ENCODE measurements around the gene PXK.

GRCh38 chr3:58273888-58274494 is 32.1 kb upstream of the RPP14 start:
- PRO-cap, result no peak

- PRO-cap, result no peak
These were observed 20.8 kb upstream of the RPP14 start for GRCh38 chr3:58285063-58285827.

- PRO-cap, result bidirectional peak, plus-strand start at chr3:58332895, minus-strand start at chr3:58332800
These were observed at the start of gene PXK for GRCh38 chr3:58332601-58333007. TSS of gene PXK (plus strand) at chr3:58332892.

- PRO-cap, result no peak
These were observed 19.3 kb downstream of the PXK start for GRCh38 chr3:58351948-58352445.

DNA sequence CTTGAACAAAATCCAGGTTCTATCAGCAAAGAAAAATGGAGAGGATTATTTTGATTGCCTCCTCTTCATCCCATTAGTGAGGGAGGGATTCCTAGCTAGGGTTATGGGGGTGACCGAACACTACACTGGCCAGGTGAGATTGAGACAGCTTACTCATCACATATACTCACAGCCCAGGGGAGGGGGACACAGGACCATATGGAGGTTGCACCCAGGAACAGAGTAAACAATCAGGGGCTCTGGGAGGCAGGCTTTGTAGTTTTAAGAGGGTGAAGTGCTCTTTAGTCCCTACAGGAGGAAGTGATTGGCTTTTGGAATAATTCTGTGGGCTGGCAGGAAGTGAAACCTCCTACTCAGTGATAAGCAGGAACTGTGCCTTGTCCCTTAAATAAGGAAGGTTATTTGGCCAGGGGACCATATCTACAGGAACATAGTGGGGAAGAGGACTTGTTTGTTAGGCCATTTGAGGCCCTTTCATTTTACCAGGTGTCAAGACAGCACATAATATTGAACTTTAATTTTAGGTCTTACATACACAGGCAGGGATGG is 17.5 kb upstream of the KCTD6 start:
- PRO-cap, result no peak

DNA sequence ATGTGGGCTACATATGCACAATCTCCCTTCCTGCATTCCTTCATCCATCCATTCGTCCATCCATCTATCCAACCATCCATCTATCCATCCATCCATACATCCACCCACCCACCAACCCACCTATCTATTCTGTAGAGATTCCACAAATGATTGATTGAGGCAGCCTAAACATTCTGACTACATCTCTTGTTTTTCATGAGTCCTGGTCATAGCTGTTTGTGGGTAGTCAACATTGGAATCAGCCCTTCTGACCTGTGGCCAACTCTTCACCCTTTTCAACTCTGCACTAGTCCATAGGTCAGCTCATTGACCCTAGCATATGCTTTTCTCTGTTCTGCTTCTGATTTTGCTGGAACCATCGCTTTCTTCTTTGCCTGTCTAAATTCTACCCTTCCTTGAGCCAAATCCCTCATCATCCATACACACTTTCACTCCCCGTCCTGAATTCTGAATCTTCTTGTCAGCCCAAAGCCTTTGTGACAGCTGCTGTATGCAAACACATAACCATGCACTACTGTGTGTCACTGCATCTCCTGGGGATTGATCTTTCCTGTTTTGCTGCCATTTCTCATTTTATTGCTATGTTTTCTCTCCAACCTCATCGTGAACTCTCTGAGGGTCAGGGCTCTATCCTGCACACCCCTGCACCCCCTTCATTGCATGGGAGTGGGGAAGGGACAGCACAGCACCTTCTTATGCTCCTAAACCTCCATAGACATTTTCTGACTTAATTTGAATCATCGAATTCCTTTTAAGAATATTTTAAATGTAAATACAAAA is 16.8 kb upstream of the KCTD6 start:
- PRO-cap, result no peak

- PRO-cap, result no peak
These were observed 18.7 kb downstream of the ACOX2 start for GRCh38 chr3:58518275-58518694.

DNA sequence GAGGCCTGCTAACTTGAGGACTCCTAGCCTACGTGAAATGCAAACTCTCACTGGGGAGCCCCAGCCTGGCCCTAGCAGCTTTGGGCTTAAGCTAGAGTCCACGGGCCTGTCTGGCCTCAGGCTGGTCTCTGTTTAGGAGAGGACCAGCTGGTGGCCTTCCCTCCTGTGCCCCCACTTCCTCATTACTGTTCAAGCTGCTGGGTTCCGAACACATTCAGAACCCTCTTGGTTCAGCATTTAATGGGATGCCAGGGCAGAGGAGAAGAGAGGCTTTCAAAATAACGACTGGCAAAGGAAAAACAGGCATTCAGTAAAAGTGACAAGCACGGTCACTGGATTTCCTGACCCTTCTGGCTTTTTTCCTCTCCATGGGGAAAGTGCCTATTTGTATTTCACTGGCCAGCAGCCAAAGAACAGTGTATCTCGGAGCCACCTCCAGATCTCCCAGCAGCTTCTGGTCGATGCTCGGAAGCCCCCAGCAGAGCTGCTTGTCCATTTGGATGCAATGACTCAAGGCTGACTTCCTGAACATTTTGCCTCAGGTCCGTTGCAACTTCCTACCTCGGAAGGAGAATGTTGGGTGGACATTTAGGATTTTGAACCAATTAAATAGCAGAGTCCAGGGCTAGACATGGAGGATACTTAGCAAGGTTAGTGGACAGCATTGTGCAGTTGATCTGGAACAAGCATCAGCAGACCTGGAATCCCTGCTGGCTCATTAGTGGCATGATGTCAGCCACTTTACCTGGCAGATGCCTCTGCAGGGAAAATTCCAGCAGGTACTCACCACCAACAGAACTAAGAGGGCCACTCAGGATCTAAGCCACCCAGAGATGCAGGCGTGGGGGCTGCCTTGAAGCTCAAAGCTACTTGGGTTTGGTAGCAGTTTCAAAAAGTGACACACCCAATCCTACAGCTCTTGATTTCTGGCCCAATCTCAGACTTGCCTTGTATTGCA is 1.2 kb downstream of the FAM107A start:
- PRO-cap, result no peak

DNA sequence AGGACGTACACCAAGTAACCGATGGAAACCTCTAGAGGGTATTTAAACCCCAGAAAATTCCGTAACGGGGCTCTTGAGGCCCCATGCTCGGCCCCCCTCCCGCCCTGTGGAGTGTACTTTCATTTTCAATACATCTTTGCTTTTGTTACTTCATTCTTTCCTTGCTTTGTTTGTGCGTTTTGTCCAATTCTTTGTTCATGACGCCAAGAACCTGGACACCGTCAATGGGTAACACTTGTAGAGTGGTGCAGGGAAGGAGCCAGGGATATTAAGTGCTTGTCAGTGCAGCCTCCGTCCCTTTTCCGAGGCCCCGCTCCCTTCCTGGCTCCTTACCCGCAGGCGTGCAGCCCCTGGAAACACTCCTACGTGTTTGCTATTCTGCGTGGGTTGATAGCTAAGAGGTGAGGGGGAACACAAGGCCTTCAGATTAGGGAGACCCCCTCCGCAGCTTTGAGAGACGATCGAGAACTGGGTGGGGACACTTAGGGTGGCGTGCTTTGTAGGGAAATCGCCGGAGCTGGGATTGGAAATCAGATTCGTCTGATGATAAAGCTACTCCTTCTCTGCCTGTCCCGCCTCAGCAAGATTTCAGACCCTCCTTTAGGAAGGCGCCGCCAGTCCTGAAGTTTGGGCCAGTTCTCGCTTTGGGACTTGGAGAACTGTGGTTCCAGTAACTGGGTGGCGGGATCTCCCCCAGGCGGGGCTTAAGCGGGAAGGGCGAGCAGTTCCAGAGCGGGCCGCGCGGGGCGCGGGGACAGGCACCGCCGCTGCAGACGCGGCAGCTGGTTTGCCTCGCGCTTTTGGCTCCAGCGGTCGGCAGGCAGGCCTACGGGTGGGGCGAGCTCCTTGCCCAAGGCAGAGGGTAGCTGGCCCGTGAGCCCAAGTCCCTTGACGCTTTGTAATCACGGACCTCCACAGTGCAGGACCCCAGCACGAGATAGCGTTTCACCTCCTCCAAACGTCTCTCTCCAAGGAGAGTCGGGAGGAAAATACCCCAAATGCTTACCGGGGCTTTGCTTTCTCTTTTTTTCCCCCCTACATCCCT is 7.9 kb upstream of the FAM107A start:
- PRO-cap, result no peak

GRCh38 chr3:58841973-58842257 is 175.3 kb upstream of the FAM3D start:
- PRO-cap, result no peak

- PRO-cap, result no peak
These were observed 9.0 kb downstream of the CFAP20DC start for GRCh38 chr3:59040744-59041301.

DNA sequence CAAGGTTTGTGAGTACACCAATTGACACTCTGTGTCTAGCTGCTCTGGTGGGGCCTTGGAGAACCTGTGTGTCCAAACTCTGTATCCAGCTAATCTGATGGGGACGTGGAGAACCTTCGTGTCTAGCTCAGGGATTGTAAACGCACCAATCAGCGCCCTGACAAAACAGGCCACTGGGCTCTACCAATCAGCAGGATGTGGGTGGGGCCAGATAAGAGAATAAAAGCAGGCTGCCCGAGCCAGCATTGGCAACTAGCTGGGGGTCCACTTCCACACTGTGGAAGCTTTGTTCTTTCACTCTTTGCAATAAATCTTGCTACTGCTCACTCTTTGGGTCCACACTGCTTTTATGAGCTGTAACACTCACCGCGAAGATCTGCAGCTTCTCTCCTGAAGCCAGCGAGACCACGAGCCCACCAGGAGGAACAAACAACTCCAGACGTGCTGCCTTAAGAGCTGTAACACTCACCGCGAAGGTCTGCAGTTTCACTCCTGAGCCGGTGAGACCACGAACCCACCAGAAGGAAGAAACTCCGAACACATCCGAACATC is 1.7 kb upstream of the CFAP20DC start:
- PRO-cap, result no peak

DNA sequence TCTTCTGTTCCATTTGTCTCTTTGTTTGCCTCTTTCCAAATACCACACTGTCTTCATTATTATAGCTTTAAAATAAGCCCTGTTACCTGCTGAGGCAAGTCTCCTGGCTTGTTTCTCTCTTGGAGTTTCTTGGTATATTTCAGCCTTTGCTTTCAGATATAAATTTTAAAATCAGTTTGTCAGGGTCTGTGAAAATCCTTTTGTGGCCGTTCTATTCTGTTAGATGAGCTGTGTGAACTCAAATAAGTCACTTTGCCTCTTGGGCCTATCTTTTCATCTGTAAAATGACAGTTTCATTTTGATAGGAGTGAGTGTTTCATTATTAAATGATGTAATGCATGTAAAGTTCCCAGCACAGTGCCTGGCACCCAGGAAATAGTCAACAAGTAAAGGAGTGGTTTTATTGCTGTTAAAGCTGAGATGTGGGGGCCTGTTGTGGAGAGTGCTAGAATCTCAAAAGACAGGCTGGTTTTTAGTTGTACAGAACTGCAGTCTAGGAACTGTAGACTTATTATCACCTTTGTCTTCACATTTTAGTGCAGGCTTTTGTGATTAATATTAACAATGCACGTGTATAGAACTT is 394.4 kb upstream of the CFAP20DC start:
- PRO-cap, result no peak

- PRO-cap, result no peak
These were observed 961.0 kb upstream of the CFAP20DC start for GRCh38 chr3:60010664-60011394.

DNA sequence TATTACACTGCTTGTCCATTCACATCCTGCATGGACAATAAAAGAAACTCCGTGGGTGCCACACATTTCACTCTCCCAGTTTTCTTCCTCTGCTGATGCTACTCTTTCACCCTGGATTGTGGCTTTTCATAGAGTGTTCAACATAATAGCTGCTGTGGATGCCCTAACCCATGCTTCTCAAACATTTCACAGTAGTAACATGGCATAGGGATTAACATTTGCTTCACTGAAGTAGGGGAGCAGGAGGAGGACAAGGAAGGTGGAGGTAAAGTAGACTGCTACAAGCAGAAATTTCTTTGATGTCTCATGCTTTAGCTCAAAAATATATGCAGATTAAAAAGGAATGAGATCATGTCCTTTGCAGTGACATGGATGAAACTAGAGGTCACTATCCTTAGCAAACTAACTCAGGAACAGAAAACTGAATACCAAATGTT is 993.9 kb downstream of the FHIT start:
- PRO-cap, result no peak

DNA sequence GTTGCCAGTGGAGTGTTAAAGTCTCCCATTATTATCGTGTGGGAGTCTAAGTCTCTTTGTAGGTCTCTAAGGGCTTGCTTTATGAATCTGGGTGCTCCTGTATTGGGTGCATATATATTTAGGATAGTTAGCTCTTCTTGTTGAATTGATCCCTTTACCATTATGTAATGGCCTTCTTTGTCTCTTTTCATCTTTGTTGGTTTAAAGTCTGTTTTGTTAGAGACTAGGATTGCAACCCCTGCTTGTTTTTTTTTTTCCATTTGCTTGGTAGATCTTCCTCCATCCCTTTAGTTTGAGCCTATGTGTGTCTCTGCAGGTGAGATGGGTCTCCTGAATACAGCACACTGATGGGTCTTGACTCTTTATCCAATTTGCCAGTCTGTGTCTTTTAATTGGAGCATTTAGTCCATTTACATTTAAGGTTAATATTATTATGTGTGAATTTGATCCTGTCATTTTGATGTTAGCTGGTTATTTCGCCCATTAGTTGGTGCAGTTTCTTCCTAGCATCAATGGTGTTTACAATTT is 287.2 kb downstream of the FHIT start:
- PRO-cap, result no peak

DNA sequence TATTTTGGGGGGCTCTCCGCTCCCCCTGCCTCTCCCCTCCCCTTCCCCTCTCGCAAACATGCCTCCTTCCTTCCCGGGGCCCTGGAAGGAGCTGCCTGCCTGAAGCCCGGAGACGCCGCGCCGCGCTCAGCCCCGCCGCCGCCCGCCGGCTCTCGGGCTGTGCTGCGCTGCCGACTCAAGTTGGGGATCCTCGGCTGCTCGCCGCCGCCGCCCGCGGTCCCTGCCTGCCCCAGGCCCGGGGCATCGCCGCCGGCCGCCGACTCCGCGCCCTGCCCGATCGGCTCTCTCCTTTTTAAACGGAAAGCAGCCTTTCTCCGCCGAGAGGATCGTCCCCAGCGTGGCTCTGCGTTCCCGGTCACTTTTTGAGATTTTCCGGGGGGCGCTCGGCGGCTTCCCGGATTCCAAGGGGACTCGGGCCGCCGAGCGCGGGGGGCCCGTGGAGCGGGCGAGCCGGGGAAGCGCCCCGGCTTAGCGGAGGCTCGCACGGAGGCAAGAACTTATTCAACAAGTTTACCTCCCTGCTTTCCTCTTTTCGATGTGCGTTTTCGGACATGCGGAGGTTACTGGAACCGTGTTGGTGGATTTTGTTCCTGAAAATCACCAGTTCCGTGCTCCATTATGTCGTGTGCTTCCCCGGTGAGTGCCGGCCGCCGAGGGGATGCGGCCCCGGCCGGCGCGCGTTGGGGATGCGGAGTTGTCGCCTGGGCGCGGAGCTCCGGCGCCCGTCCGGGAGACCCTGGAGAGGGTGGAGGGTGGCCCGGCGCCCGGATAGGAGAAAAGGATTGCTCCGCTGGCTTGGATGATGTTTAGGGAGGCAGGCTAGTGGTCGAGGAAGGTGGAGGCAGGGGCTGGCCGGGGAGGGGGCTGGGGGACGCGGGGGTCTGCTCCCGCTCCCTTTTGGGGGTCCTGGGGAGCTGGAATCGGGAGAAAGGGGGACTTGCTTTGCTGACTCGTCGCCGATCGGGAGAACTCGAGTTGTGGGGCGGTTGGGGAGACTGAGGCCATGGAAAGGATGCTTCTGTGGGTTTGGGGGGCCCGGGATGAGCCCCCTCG is 692 bp downstream of the PTPRG start:
- PRO-cap, result no peak

GRCh38 chr3:61669728-61670139 is 108.4 kb downstream of the PTPRG start:
- PRO-cap, result no peak

- PRO-cap, result no peak
These were observed 187.7 kb downstream of the PTPRG start for GRCh38 chr3:61748866-61749590.

GRCh38 chr3:61767209-61768217 is 206.1 kb downstream of the PTPRG start:
- PRO-cap, result no peak

All from ascending aorta (tissue), 1 donor.